Daoy (cell line): ENCODE measurements around a stretch of chr4.

DNA sequence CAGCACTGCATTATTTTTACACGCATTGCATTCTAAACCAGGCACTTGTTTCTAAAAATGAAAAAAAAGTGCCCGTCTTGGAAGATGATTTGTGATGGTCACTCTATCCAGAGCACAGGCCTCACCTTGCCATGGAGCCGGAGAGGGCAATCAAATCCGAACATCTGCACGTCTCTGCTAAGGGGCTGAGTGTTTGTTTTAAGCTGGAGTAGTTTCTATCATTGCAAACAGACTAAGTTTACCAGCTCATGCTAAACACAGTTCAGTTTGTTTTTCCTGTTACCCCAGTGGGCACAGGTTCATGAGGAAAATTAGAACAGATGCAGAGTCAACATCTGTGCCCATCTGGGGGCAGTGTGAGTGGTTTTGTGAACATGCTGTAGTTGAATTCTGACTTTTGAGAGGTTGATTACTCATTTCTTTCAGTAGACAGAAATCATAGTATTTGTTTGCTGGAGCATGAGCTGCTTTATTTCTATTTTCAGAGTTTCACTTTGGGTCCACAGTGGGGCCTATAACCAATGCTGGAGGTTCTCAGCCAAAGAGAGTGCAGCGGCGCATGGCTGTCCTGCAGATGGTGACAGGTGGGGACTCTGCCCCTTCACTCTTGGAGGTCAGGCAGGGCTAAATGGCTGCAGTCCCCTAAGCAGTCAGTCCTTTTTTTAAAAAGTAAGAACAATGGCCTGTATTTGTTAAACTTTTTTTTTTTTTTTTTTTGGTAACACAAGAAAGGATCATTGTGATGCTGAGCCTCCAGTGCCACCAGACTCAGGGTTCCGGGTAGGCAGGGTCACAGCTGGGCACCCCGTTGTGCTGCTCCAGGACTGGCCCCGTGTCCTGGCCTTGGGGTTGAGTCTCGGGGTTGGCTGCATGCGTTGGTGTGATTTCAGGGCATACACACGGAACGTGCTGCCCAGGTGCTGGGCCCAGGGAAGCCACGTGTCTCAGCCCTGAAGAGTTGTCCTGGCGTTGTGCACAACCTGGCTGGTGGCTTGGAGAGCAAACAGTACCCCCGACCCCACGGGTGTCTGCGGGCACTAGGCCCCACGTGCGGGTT lies 65.6 kb upstream of the ENPP6 start:
- RAMPAGE, long total RNA, result no peak

DNA sequence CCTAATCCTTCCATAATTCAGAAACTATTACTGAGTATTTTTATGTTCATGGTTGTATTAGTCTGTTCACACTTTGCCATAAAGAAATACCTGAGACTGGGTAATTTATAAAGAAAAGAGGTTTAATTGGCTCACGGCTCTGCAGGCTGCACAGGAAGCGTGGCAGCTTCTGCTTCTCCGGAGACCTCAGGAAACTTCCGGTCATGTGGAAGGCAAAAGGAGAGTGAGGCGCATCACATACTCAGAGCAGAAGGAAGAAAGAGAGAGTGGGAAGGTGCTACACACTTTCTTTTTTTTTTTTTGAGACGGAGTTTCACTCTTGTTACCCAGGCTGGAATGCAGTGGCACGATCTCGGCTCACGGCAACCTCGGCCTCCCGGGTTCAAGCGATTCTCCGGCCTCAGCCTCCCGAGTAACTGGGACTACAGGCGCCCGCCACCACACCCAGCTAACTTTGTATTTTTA lies 115.8 kb upstream of the ENPP6 start:
- RAMPAGE, long total RNA, result no peak

DNA sequence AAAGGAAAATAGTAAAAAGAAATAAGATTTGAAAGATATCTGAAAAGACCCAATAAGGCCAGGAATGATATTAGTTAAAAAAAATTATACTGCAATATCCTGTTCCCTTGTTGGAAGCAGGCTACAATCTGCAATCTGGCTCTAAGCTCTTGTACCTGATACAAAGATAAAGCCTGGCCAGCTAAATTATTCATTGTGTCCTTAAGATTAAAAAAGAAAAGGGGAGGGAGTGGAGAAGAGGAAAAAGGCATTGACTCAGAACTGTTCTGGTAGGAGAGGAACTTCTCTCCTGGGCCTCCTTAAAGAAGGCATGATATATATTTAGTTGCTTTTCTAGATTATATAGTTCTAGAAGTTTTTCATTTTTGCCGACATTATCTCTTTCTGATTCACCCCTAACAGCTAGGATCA lies 46.7 kb downstream of the IRF2 start:
- RAMPAGE, long total RNA, result no peak

- RAMPAGE, long total RNA, result no peak
Measured at GRCh38 chr4:184477487-184477963, 3.2 kb upstream of the IRF2 start.

DNA sequence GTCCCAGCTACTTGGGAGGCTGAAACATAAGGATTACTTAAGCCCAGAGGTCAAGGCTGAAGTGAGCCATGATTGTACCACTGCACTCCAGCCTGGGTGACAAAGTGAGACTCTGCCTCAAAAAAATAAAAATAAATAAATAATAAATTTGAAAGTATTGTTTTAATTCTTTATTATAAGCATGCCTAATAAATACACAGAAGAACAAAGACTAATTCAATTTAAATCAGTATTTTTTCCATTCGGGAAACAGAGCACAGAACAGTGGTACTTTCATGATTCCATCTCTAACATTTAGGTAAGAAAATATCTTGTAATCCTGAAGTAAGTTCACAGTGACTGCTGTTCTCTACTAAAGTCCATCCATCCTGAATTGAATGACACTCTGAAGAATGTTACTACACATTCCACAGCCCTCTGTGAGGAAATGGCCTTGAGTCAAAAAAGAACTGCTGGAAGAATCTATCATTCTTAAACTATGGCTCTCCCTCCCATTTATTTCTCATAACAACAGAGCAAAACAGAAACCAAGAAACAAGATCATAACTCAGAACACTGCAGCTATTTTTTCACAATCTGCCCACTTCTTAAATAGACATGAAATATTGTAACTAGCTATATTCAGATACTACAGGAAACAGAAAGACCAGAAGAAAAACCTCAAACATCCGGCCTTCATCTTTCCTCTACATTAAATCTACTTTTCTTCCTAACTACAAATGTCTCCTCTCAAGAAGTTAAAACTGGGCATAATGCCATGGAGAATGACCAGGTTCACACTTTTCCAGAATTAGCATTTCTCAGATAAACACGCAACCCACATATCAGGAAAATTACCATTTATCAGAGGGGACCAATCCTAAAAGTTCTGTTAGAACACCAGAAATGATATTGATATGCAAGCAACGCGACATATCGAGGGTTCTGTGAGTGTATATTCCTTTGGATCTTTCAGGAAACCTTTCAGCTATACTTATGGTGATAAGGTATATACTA lies 60.1 kb upstream of the IRF2 start:
- RAMPAGE, long total RNA, result no peak

GRCh38 chr4:184548338-184549000 lies 74.1 kb upstream of the IRF2 start:
- RAMPAGE, long total RNA, result no peak

DNA sequence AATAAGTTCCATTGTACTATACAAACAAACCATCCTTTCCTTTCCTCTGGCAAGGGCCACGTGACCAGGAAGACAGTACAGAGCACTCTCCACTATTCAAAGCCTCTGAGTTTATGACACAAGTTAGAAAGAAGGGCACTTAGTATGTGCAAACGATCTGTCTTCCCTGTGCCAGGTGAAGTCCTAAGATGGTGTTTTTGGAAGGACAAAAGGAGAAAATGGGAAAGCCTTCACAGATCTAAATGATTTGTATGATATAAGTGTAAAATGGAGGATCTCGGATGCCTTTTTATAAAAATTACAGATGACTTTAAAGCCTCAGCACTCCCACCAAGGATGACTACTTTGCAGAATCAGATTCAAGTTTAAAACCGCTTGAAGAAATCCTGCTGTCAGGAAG lies 2.9 kb downstream of the CASP3 start:
- RAMPAGE, long total RNA, result no peak

DNA sequence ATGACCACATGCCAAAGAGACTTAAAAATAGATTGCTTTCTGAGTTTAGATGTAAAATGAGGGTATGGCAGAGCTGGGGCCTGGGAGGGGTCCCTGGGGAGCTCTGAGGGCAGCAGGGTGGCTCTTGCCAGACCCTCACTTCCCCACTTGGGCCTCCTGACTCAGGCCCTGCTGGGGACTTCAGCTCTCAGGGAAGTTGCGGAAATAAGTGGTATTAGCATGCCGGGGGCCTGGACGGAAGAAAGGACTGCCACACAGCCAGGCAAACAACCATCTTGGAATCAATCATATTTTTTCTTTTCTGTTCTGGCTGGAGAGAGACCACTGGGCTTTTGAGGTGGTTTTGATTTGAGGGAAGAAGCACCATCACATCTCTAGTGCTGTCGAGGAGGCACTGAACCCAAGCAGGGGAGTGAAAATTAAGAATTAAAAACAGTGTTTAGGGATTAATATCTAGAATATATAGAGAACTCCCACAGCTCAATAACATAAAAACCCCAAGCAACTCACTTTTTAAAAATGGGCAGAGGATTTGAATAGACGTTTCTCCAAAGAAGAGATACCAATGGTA lies 19.1 kb upstream of the CENPU start:
- RAMPAGE, long total RNA, result no peak

- RAMPAGE, long total RNA, result no peak
Measured at GRCh38 chr4:184760991-184761350, 27.1 kb upstream of the CENPU start.

GRCh38 chr4:184777862-184779254 lies 44.5 kb upstream of the CENPU start:
- RAMPAGE, long total RNA, result no peak

DNA sequence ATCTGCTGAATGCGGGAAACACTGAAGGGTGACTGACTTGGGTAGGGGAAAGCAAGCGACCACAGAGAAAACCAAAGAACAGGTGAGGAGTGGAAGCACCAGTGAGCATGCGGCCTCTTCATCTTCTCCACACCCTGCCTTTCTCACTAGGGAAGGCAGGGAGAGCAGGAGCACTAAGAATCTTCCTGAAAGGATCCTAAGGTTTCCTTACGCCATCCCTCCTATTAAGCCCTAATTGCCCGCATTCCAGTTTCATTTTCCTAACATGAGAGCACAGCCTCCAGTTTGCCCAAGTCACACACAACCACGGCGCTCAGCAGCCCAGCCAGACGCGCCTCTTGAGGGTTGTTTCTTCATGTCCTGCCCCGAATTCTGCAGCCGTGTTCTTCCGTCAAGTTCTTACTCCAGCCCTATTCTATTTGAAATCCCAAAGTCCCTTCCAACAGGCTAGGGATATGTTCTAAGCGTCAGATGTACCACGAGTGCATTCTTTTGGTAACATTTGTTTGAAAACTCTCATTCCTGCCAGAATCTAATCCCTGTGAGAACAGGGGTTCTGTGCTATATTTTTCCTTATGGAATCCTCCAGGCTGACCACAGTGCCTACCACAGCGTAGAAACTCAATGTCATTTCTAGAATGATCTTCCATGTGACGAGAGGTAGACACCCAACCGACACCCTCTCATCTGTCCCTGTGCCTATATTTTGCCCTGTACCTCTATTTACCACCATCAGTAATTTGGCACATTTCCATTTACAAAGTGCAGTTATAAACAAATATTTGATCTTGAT lies 23.1 kb downstream of the ACSL1 start:
- RAMPAGE, long total RNA, result no peak

GRCh38 chr4:184808173-184809202 lies 17.3 kb downstream of the ACSL1 start:
- RAMPAGE, long total RNA, result no peak

DNA sequence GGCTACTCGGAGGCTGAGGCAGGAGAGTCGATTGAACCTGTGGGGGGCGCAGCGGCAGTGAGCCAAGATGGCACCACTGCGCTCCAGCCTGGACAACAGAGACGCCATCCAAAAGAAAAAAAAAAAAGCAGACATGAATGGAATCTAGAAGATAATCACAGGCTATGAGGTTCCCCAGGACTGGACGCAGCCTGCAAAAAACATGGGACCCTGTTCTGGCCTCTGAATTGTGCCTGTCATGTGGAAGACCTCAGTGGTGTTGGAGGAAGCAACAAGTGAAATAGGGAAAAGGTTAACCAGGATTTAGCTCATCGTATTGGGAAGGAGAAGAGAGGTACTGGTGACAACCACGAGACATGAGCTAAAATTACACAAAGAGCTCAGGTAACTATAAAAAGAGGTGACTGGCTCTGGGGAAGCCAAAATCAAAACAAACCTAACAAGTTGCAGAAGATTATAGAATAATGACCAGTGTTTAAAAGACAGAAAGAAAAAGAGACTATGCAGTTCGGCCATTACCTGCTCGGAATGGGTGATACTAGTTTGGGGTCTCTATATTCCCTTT lies 9.7 kb downstream of the ACSL1 start:
- RAMPAGE, long total RNA, result no peak

GRCh38 chr4:184817350-184818246 lies 8.2 kb downstream of the ACSL1 start:
- RAMPAGE, long total RNA, result no peak

- RAMPAGE, long total RNA, result no peak
Measured at GRCh38 chr4:184821269-184821693, 4.5 kb downstream of the ACSL1 start.

GRCh38 chr4:184824548-184824957 lies 1.2 kb downstream of the ACSL1 start:
- RAMPAGE, long total RNA, result no peak

- RAMPAGE, long total RNA, result no peak
Measured at GRCh38 chr4:185137102-185137894, 5.8 kb upstream of the SLC25A4 start.

GRCh38 chr4:185211143-185211639 lies 1.8 kb downstream of the SNX25 start:
- RAMPAGE, long total RNA, result no peak

GRCh38 chr4:185397310-185397574 lies 601 bp downstream of the ANKRD37 start:
- RAMPAGE, long total RNA, result no peak

GRCh38 chr4:185479743-185480169 lies 8.2 kb upstream of the CCDC110 start:
- RAMPAGE, long total RNA, result no peak